Placental pericyte (primary cell): ENCODE data around the genes SNX10 and SKAP2.

DNA sequence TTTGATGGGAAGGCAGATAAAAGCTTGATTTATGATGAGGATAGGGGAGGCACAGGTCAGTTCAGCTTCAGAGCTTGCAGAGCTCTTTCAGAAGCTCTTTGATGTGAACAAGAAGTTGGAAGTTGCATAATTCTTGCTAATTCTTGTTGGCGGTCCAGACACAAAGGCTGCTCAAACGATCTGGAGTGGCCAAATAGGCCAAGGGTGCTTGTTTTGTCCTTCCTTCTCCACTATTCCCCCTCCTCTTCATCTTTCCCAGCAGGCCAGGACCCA is 180.0 kb upstream of the NPVF start:
- CAGE, long polyA plus RNA, result no peak

- CAGE, long polyA plus RNA, result no peak
Measured at GRCh38 chr7:25770496-25771199, 381.4 kb upstream of the NFE2L3 start.

GRCh38 chr7:25853756-25854711 is 298.0 kb upstream of the NFE2L3 start:
- CAGE, long polyA plus RNA, result no peak

- CAGE, long polyA plus RNA, result no peak
Measured at GRCh38 chr7:25897504-25897788, 254.6 kb upstream of the NFE2L3 start.

DNA sequence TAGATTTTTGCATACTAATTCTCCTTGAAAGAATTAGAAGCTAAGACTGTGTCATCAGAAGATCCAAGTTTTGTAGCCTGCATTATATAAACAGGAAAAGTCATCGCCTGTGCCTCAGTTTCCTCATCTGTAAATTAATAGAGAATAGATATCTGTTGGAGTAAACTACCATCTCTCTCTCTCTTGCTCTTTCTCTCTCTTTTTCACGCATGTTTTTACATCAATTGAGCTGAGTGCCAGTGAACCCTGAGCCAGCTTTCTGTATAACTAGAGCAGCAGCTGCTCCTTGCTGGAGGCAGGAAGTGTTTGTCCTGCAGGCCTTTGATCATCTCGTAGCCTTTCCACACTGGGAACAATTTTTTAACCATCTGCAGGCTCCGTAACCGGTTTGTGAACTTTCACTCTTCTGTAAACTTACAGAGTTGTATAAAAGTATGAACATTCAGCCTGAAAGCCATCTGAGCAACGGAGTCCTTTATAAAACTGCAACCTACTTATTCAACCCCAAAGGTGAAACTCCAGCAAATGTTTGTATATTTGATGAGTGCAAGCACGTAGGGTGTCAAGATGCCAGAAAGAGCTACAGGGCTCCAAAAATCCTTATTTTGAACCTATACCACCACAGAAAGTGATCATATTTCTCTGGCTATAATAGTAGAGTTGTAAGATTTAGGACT is 162.9 kb upstream of the NFE2L3 start:
- CAGE, long polyA plus RNA, result no peak

- CAGE, long polyA plus RNA, result no peak
Measured at GRCh38 chr7:26153482-26153796, 1.4 kb downstream of the NFE2L3 start.

DNA sequence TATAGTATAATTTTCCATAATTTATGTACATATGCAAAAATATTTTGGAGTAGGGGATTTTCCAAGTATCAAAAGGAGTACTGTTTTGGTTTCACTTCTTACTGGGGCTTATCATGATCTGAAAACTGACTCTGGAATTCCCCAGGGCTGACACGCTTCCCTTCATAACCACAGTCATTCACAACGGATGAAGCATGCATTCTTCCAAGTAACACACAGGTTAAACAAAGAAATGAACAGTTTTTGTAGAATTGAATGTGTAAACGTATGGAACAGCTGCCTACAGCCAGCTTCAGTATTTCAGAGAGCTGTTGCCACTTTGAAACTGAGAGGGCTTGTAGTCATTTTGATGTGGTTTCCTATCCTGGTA is 4.4 kb downstream of the NFE2L3 start:
- CAGE, long polyA plus RNA, result no peak

DNA sequence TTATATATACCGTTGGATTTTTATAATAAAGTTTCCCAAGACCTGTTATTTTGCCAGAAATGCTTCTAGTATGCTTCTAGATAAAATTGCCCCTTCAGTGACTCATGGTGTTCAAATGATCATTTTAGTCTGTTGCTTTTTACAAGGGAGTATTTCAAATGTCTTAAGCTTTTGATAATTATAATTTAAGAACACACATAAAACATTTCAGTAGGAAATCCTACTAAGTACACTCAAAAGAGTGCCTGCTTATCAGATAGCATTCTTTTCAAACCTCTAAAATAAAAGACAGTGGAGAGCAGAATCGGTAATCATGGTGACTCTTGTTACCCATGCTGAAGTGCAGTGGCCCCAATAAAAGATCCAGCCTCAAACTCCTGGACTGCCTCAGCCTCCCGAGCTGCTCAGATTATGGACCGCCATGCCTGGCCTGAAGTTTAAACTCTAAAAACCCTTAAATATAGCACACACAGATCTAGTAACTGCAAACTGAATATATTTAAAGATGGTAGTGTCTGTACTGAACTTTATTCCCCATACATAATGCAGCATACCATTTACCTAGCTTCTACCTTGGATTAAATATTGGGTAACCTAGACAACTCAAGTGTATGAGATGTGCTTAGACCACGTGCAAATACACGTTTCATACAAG is 13.3 kb downstream of the HNRNPA2B1 start:
- CAGE, long polyA plus RNA, result no peak

DNA sequence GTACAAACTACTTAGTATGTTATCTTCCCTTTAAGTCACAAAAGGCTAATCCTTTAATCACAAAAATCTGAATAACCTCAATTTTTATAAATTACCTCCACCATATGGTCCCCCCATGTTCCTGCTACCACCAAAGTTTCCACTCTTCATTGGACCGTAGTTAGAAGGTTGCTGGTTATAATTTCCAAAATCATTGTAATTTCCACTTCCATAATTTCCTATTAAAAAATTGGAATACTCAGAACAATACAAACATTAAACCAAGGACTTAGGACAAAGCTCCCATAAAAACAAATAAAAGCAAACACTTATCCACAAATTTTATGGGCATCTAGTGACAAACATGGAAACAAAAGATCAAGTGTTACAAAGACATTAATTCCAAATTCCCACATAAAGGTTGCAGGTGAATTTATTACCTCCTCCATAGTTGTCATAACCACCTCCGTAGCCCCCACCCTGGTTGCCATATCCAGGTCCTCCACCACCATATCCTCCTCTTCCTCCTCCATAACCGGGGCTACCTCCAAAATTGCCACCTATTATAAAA is 7.3 kb downstream of the HNRNPA2B1 start:
- CAGE, long polyA plus RNA, result no peak

DNA sequence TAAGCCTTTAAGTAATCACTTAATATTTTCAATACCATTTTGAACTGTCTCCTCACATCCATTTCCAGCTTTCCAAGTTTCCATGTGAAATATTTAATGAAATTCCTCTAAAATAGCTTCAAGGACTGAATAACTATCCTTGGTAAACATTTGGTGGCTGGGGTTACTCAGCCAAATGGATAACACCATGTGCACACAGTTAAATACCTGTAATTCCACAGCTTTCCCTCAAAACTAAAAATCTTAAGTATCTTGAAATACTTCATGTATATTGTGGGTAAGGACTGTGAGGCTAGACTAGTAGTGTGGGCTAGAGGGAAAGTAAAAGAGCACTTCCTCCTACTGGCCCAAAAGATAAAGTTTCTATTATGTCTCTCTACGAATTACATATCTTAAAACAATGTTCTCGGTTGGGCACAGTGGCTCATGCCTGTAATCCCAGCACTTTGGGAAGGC is 6.8 kb downstream of the HNRNPA2B1 start:
- CAGE, long polyA plus RNA, result no peak

DNA sequence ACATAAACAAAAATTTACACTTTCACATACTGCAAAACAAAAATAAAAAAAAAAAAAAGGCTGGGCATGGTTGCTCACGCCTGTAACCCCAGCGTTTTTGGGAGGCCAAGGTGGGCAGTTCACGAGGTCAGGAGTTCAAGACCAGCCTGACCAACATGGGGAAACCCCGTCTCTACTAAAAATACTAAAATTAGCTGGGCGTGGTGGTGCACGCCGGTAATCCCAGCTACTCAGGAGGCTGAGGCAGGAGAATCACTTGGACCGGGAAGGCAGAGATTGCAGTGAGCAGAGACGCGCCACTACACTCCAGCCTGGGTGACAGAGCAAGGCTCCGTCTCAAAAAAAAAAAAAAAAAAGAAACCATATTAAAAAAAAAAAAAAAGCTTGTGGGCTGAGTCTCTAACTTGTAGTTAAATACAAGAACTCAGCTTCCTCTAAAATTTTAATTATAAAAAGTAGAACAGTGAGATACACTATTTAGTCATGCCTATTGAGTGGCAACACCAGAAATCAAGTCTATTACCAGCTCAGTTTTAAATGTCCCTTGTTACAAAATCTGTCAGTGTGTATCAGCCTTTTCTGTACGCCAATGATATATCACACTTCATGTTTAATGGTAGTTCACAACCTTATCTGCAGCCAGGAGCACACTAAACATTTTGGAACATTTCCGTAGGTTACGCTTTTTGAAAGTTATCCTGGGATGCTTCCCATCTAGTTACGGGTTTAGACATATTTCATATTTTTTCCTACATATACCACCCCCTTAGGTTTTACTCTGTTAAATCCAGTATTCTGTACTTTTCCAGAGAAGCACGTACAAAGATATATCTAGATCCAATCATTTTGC is 5.6 kb downstream of the HNRNPA2B1 start:
- CAGE, long polyA plus RNA, result no peak

- CAGE, long polyA plus RNA, result no peak
Measured at GRCh38 chr7:26198076-26198492, 2.5 kb downstream of the HNRNPA2B1 start.

DNA sequence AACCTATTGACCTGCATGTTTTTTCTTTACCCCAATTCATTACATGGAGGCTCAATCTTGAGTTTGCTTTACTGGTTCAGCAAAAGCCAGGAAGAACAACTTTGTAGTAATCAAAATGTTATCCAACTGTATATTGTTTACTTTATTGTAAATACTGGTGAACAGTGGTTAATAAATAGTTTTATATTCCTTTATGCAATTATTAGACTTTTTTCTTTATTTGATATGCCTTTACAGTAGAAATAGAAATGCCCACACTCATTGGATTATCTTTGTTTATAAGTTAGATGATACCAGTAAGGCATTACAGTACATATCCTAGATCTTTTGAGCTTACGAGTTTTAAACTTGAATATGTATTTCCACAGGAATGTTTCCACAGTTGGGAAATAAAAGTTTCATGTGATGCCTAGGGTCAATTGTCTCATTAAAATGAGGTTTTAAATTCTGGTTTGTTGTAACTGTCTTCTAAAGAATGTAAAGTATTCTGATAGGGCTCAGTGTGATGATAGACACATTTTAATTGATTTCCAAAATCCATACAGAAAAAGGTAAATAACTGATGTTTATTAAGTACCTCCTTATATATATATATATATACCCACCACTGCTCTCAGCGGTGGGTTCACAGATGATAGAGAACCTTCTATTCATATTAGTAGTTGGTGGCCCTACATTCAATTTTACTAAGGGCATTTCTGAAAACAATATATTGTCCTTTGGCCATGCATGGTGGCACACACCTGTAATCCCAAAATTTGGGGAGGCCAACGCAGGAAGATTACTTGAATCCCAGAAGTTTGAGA is 11.8 kb downstream of the CBX3 start:
- CAGE, long polyA plus RNA, result no peak

DNA sequence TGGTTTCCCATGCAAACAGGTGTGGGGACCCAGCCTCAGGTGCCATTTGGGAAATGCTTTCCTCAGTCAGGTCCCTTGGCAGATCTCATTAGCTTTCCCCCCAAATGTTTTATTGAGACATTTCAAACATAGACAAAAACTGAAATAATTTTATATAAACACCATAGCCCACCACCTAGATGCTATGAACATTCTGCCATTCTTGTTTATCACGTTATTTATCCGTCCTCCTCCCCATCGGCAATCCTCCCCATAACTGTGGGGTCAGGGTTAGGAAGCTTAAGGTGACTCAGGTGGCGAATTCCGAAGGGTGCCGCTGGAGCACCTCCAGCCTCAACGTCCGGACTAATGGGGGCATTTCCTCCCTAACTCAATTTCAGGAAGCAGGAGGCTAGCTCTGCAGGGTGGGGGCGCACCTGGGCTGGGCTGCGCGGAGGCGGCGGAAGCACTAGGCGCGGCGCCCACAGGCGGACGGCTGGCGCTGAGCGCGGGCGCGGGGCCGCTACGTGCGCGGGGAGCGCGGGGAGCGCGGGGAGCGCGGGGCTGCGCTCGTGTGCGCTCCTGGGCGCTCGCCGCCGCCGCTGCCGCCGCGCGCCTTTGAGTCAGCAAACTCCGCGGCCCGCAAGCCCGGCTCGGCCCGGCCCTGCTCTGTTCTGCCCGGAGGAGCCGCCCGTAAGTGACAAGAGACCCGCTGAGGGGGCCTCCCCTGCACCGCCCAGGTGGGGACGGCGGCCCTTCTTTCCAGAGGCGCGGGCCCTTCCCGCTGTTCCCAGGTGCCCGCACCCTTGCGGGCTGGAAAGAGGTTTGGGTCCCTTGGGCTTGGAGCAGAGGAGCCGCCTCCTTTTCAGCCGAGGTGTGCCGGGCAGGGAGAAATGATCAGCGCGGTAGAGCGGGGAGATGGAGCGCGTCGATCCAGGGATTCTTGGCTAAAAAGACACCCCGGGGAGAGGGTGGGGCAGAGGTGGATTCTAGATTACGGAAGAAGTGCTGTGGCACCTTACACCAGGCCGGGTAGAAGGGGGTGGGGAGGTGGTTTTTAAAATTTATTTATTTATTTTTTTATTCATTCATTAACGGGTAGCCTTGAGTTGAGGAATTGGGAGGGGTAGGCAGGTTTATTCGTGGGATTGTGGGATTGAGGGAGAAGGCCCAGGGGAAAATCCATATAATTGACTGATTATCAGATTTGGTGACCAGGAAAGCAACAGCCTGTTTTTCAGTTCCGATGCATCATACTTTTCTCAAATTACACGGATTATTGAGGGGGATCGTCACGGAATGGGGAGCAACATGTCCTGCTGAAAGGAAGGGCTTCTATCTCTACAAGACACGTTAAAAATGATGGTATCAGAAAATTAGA is at the start of gene SNX10:
TSS of gene SNX10 (plus strand) at position 448 of the 1,360 bp plus-strand sequence.
- CAGE, long polyA plus RNA, result no peak

DNA sequence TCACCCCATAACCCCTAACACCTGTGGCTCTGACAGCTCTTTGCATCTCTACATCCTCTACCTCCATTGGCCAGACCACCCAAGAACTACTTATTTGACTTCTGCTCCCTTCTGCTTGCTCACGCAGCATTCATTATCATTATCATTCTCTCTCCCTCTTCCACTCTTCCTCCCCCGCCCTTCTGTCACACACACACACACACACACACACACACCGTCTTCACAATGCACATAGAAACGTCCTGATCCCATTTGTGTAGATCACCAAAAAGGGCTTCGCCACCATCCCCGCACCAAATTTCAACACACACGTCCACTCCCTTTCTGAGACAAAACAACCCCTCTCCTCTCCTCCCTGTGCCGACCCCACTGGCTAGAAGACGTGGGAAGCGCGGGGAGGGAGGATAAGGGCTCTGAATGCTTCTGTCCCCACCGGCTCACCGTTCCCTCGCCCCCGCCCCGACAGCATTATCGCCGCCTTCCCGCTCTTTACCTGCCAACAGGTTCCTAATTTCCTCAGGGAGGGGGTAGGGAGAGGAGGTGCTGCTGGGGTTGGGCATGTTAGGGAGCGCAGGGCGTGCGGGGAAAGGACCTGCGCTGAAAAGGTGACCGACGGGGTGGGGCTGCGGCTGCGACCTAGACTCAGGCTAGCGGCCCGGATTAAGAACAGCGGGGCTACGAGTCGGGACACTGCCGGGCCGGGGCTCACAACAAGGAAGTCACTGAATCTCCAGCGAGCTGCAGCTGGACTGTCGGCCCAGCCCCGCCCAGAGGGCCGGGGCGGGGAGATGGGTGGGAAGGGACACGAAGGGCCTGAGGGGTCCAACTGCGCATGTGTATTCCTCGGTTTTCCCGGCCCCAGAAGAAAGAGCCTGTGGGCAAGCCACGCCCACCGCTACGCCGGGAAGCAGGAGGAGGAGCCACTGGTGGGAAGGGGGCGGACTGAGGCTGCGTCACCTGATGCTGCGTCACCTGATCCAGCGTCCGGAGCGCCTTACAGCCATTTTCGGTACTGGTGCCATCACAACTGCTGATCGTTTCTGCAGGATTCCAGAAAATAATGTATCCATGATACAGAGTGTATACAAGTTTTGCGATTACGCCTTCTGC is at the start of gene SKAP2:
TSS of gene SKAP2 (minus strand) at position 721 of the 1,110 bp plus-strand sequence.
- CAGE, long polyA plus RNA, result no peak

GRCh38 chr7:27097892-27098252 is 2.1 kb upstream of the HOXA1 start:
- CAGE, long polyA plus RNA, result no peak

- CAGE, long polyA plus RNA, result no peak
Measured at GRCh38 chr7:27108579-27109473, 6.3 kb upstream of the HOXA2 start.

- CAGE, long polyA plus RNA, result no peak
Measured at GRCh38 chr7:27156985-27157344, 490 bp upstream of the HOXA7 start.

DNA sequence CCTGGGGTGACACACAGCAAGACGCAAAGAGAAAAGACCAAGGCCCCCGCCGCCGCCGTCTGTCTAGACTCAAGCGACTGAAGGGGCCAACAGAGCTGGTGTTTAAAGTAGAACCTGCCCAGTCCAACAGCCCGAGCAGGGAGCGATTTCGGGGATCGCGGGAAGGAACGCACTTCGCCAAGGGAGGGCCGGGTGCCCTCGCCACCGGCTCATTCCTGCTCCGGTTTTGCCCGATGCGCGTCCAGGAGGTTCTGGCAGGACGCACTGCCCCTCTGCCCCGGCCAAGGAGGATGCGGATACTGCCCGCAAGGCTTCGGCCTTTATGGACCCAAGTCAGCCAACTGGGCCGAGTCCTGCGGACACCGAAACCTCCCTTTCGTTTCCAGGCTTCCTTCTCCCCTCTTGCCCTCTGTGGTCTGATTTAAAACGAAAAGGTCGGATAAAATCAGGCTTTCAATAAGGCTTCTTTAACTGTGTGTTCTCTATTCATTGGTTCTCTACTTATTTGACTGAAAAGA is 2.1 kb upstream of the HOXA7 start:
- CAGE, long polyA plus RNA, result no peak

GRCh38 chr7:27166333-27167003 is 1.1 kb upstream of the HOXA9 start:
- CAGE, long polyA plus RNA, result no peak